Umbilical cord (tissue), 2 donors: ENCODE measurements around the genes SLC25A39 and DBF4B.

- RAMPAGE, long total RNA: no peak
These were observed at the start of gene SLC25A39 for GRCh38 chr17:44324161-44325102. Gene SLC25A39, minus strand, starts transcription at chr17:44324823.

DNA sequence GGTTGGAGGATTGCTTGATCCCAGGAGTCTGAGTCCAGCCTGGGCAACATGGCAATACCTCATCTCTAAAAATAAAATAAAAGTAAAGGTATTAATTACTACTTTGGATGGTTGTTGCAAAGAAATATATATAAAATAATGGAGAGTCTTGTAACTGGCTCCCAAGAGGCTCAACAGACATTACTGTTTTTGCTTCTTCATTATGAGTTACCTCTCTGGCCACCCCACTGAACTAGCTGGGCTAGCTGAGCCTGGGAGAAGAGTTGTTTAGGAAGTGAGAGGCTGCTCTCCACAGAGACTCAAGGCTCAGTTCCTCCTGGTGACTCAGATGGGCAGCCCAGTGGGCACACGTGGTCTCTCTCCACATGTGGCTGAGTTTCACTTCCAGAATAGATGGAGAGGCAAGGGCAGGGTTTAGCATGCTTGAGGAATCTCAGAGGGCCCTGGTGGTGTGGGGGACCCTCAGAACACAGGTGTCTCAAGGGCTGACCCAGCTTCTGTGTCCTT is 3.0 kb downstream of the GRN start:
- RAMPAGE, long total RNA: no peak

DNA sequence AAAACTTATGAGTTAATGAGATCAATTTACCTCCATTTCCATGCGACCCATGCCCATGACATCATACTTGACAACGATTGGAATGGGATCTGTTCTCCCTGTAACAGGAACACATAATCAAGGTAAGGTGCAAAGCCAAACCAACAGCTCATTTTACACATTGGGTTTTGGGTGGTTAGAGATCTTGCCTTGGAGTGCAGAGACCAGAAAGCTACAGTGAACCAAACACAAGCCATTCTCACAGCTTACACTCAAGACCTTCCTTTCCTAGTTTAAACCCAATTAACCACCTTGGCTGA is 46.9 kb upstream of the ITGA2B start:
- RAMPAGE, long total RNA: no peak

DNA sequence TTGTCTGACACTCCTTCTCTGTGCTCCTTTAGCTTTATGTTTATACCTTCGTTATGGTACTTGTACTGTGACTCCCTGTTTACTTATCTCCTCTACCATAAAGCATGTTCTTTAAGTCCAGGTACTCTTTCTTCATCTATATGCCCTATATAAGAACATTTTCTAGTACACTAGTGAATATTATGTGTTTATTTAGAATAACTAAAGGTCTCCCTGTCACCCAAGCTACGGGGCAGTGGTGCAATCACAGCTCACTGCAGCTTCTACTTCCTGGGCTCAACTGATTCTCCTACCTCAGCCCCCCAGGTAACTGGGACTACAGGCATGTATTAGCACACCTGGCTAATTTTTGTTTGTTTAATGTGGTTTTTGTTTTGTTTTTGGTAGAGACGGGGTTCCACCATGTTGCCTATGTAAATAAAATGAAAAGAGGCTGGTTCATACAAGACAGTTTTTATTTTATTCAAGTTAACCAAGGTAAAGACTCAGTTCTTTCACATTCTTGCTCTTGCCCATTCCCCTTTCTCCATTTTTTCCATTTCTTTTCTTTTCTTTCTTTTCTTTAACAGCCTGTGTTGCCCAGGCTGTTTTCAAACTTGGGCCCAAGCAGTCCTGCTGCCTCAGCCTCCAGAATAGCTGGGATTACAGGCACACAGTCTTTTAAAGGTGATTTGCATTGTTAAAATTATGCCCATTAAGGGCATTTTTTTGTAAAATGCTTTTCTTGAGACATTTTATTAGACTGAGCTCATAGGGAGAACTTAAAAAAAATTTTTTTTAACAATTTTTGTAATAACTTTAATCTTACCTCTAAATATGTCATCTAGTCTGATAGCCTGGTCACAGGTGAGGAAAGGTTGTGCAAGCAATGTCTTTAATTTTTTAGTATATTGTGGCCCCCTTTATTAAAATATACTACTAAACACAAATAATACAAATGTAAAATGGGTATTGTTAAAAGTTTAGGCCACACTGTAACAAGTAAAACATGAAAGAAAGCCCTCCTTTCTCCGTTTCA is 17.2 kb downstream of the GPATCH8 start:
- RAMPAGE, long total RNA: no peak

GRCh38 chr17:44627681-44628119 is 28.6 kb upstream of the MEIOC start:
- RAMPAGE, long total RNA: no peak

DNA sequence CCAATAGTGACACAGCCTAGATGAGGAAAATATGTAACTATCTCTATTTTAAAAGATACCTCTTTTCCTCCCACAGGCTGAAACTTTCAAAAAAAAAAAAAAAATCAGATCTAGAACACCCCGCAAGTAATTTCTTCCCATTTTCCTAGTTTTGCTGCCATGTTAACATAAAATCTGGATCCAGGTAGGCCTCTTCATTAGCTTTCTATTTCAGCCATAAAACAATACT is 11.5 kb downstream of the CCDC43 start:
- RAMPAGE, long total RNA: no peak

GRCh38 chr17:44688724-44689229 is 799 bp downstream of the CCDC43 start:
- RAMPAGE, long total RNA: no peak

DNA sequence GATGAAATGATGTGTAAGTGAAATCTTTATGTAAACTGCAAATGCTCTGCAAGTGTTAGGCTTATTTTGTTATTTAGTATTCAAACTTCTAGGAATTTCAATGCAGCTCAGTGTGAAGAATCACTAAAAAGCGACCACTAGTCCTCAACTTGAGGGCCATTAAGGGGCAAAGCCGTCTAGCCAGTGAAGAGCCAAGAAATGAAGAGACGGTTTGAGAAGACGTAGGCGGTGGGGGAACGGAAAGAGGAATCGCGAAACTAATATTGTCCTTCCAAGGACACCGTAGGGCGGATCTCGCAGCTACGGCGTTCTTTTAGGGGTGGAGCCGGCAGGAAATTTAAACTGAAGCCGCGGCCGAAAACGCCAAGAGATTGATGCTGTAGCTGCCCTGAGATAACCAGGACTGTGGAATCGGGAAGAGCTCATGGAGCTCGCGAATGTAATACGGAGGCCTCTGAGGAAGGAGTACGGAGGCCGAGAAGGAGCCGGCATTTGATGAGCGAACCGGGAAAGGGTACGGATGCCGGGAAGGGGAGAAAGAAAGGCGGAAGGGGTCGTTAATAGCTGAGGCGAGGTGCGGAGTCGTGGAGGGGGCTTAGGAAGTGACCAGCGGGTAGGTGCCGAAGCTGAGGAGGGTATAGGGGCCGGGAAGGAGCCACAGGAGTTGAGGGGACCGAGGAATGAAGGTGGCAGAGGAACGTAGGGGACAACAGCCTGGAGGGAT is at the start of gene DBF4B:
Gene DBF4B, plus strand, starts transcription at position 340 of the 724 bp plus-strand sequence.
- RAMPAGE, long total RNA: no peak

- RAMPAGE, long total RNA: no peak
These were observed 34.2 kb downstream of the ADAM11 start for GRCh38 chr17:44793038-44793413.

DNA sequence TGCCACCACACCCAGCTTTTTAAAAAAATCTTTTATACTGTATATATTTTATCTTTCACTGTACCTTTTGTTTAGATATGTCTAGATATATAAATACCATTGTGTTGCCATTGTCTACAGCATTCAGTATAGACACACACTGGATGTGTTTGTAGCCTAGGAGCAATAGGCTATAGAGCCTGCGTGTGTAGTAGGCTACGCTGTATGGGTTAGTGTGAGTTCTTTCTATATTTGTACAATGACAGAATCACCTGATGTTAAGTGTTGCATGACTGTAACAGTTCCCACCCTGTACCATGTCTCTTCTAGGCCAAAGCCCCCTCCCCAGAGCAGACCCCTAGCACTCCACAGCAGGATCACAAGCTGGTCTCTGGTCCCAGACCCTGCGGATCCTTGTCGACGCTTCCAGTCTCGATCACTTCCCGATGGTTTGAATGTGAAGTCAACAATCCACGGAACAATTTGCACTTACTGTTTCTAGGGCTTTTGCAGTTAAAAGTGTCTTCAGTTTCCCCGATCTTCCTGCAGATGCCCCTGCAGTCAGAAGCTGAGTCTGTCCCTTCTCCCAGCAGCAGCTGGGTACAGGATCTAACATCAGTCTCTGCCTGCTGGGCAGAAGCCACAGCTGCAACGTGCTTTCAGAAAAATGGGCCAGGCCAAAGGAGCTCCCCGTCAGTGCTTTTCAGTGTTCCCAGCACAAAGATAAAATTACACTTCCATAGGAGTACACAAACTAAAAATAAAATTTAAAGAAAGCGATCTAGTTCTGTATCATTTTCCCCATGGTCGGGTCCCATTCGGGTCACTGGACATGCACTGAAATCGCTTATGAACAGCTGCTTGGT is 35.3 kb downstream of the ADAM11 start:
- RAMPAGE, long total RNA: no peak

DNA sequence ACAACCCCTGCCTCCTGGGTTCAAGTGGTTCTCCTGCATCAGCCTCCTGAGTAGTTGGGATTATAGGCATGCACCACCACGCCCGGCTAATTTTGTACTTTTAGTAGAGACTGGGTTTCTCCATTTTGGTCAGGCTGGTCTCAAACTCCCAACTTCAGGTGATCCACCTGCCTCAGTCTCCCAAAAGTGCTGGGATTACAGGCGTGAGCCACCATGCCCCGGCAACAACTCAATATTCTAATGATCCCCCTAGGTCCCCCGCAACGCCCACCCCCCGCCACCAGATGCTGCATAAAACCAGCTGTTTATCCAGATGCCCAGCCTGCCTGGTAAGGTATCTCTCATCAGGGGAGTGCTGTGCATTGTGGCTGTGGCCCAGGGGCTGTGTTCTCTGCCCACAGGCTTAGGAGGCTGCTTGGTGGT is 1.2 kb downstream of the HIGD1B start:
- RAMPAGE, long total RNA: no peak

- RAMPAGE, long total RNA: no peak
These were observed 8.0 kb upstream of the GFAP start for GRCh38 chr17:44923200-44923897.

DNA sequence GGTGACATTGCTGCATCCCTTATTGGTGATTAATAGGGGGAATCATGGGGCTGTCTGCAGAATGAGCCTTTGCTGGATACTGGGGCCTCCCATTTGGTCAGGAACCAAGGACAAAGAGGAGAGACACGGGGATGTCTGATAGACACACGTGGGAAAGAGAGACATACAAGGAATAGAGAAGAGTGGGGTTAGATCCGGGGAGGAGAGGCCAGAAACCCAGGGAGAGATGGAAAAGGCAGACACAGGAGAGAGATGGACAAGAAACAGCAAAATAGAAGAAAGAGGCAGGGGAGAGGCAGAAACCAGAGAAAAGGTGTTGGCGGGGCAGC is 2.3 kb downstream of the C1QL1 start:
- RAMPAGE, long total RNA: no peak

DNA sequence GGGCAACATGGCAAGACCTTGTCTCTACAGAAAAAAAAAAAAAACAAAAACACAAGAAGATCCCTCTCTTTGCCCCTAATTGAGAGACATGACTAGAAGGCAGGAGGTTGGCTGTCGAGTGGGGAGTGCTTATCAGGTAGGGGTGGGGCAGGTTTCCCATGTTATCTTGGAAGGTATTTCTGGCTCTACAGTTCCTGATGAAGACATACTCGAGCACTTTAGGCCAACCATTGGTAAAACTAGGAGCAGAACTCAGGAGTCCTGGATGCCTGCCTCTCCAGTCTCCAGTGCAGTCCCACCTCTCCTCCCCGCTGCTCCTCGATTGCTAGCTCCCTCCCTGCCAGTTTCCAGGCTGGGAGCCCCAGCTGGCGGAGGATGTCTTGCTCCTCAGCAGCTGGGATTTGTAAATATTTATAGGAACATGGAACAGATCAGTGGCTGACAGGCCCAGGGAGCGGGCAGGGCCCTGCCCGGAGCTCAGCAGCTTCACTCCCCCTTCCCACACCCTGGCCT is 11.3 kb upstream of the C1QL1 start:
- RAMPAGE, long total RNA: no peak

DNA sequence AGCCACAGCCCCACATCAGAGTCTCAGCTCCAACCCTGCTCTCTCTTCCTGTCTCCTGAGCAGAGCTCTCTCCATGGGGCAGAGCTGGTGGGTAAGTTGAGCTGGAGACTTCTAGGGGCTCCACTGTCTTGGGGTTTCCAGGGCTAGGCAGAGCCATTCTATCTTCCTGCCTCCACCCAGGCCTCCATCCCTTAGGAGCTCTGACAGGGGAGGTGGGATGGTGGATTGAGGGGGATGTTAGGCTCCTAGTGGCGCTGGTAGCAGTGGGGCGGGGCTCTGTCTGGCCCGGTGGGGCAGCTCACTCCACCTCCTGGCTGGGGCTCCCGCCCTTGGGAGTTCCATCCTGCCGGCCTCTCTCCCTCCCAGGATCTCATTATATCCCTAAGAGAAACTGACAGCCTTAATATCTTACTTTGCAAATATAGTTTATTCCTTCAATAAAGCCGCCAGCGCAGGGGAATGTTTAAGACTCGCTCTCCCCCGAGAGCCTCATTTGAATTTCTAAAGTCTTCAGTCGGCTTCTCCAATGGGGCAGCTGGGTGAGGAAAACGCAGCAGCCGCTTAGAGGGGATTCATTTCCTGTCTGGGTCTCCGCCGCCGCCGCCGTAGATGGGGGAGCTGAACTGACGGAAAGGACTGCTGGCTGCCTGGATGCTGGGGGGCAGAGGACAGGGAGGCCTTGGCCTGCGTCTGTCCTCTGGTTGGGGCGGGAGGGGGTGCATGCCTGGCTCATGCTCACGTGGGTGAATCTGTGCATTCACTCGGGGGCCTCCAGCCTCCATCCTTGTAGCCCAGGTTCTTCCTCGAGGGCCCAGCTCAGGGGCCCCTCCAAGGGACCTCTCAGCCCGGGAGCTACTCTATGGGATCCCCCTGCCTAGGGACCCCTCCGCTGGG is 19.4 kb upstream of the C1QL1 start:
- RAMPAGE, long total RNA: no peak

- RAMPAGE, long total RNA: no peak
These were observed 12.7 kb downstream of the DCAKD start for GRCh38 chr17:45038714-45039190.

- RAMPAGE, long total RNA: no peak
These were observed 21.8 kb downstream of the PLCD3 start for GRCh38 chr17:45110368-45111092.

- RAMPAGE, long total RNA: no peak
These were observed 20.0 kb downstream of the PLCD3 start for GRCh38 chr17:45112221-45112833.

DNA sequence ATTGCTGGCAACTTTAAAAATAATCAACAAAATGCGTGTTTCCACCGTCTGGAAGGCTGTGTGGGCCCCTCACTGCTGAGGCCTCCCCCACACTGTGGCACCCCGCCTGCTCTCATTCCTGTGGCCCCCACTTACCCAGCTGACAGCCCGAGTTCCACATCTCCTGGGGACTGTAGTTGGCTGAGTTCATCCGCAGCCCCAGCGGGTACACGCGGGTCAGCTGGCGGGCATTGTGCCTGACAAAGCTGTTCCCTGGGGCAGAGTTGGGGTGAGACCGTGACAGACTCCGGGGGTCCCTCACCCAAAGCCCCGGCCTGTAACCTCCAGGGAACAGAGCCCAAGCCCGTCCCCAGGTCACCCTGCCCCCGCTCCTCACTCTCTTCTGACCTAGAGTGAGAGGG is 18.2 kb downstream of the PLCD3 start:
- RAMPAGE, long total RNA: no peak

DNA sequence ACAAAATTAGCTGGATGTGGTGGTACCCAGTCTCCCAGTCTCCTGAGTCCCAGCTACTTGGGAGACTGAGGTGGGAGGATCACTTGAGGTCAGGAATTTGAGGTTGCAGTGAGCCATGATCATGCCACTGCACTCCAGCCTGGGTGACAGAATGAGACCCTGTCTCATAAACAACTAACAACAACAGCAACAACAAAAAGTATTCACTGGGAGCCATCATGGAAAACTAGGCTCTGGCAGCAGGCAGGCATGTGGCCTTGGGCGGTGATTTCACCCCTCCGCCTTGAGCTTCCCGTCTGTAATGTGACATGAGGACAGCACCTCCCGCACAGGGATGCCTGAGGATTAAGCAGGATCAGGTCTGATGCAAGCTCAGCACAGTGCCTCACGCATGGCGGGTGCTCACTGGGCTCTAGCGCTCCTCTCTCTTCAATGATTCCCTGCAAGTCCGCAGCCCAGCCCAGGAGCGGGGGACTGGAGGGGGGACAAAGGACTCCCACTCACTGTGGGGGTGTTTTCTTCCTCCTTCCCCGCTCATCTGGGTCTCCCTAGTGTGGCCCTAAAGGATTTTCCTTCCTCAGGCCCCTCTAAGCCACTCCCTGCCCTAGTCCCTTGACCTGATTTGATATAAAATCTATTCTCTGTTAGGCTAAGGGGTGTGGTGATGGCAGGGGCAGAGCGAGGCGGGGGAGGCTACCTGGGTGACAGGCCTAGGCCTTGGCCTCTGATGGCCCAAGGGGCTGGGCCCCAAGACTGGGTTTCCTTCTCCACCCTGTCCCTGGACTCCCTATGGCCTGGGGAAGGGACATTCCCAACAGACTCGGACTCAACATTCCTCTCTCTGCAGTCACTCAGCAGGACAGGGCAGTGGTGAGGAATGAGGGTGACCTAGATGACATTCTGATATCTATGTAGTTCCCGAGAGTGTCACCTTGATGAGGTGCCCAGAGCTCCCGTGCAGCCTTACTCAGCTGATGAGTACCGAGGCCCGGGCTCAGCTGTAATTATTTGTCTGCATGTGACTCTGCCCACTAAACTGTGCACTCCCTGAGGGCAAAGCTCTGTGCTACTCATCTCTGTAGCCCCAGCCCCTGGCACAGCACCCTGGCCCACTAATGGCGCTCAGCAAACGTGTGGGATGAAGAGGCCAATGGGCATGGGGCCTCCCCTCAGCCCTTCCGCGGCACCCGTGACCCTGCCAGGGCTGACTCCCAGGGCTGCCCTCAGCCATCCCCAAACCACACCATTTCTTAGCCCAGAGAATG is 2.6 kb downstream of the PLCD3 start:
- RAMPAGE, long total RNA: no peak